Parietal lobe (tissue), 2 donors: ENCODE measurements around the genes MTRFR and TCTN2.

DNA sequence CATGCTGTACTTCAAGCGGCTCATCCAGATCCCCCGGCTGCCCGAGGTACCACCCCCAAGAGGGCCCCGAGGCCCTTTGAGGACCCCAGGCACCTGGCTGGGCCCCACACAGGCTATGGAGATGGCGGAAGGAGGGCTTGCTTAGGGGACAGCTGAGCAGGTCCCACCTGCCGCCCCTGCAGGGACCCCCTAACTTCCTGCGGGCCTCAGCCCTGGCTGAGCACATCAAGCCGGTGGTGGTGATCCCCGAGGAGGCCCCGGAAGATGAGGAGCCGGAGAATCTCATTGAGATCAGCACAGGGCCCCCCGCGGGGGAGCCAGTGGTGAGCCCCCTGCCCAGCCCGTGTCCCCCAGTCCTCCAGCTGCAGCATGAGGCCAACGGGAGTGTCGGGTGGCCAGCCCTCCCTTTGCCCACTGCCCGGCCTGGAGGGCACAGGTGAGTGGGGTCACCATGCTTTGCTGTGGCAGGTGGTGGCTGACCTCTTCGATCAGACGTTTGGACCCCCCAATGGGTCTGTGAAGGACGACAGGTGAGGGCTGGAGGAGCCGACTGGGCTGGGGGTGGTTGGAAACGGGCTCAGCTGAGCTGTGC lies 19.9 kb downstream of the HIP1R start:
- RAMPAGE, long total RNA = no peak

DNA sequence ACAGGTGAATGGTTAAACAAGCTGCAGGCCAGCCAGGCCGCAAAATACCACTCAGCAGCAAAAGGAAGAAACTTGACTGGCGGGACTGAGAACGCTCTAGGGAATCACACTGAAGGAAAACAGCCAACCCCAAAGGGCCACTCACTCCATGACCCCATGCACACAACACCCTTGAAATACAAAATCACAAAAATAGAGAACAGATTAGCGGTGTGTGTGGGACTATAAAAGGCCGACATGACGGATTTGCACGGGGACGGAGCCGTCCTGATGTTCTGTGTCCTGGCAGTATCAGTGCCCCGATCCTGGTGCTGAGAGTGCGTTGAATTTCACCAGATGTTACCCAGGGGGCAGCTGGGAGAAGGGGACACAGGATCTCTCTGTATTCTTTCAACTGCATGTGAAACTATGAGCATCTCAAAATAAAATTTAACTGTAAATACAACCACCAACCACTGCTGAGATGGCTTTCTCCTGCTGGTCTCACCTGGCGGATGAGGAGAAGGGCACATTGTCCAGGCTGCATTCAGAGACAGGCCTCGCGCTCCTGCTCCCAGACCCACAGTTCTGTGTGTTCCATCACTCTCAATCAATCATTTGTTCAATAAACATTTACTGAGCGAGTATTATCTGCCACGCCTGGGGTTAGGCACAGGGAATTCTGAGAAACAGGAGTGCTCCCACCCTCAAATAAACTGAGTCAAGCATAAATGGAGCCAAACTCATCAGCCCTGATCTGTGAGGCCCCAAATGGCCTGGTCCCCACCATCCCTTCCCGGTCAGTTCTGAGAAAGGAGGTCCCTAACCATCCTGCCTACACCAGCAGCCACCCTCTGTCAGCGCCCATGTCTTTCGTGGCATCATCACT lies 22.8 kb downstream of the VPS37B start:
- RAMPAGE, long total RNA = no peak

DNA sequence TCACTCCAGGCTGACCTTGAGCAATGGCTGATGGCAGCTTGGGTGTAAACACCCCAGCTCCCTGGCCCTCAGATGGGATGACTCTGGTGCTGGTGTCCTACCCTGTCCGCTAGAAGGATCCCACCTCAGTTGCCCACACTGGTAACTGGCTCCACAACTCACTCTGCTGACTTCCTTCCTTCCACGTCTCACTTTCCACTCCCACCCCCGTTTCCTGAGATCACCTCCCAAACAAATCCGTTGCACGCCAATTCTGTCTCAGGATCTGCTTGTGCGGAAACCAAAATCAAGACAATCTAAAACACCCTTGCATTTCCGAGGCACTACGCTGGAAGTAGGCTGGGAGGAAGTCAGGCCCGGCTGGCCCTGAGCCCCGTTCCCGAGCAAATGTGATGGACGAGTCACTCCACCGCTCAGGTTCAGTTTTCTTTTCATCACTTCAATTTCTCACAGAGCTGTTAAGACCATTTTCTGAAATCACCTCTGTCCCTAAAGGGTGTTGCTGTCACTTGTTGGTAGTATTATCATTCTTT lies 23.1 kb downstream of the ABCB9 start:
- RAMPAGE, long total RNA = no peak

DNA sequence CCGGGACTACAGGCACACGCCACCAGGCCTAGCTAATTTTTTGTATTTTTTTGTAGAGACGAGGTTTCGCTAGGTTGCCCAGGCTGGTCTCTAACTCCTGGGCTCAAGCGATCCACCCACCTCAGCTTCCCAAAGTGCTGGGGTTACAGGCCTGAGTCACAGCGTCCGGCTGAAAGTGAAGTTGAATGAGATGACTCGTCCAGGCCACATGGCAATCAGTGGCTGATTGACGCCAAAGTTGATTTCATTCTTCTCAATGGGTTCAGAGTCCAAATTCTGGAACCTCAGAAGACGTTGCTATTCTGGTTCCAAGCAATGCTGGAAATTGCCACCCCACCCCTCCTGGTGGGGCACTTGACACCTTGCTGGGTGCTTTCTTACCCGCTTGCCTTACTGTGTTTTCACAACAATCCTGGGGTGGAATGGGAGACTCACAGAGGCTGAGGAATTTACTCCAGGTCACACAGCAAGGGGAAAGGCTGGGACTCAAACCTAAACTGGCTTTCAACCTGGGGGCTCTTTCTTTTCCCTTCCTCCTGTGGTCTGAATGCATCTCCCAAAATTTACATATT lies 14.8 kb downstream of the ABCB9 start:
- RAMPAGE, long total RNA = no peak

DNA sequence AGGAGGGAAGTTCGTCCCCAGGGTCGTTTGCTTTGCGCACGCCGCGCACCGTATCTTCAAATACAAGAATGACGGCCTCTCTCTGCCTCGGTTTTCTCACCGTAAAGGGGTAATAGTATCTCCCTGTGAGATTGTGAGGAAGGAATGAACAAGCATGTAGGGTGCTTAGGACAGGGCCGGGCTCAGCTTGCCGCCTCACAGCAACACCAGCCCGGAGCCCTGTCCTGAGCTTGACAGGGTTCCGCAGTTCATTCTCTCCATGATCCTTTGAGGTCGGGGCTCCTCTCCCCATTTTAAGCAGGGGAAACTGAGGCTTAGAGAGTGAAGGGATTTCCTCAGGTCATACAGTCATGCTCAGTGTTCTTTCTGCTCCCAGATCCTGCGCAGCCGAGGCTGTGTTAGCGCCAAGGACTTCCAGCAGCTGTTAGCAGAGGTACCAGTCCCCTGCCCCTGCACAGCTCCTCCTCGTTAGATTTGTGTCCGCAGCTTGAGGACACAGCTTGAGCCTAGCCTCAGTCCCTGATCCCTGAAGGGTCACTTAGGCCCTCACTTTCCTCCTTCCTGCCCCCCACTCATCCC lies 480 bp downstream of the OGFOD2 start:
- RAMPAGE, long total RNA = no peak

DNA sequence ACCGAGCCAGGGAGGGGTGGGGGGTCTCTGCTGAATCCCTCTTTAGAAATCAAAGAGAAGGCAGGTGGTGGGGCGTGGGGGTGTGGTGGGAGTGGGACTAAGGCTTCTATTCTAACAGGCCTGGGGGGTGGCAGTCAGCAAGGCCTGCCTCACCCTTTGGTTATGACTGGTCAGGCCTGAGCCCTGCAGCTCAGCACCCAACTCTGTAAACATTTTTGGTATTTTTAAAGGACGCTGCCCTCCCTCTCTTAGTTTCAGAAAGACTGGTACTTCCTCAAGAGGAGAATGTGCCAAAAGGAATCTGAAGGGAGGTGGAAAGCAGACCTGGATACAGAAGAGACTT lies 3.2 kb downstream of the ARL6IP4 start:
- RAMPAGE, long total RNA = no peak

- RAMPAGE, long total RNA = no peak
Observed at GRCh38 chr12:123075056-123075459, 75.8 kb downstream of the PITPNM2 start.

GRCh38 chr12:123076465-123076778 lies 74.5 kb downstream of the PITPNM2 start:
- RAMPAGE, long total RNA = no peak

- RAMPAGE, long total RNA = no peak
Observed at GRCh38 chr12:123141427-123142533, 9.1 kb downstream of the PITPNM2 start.

DNA sequence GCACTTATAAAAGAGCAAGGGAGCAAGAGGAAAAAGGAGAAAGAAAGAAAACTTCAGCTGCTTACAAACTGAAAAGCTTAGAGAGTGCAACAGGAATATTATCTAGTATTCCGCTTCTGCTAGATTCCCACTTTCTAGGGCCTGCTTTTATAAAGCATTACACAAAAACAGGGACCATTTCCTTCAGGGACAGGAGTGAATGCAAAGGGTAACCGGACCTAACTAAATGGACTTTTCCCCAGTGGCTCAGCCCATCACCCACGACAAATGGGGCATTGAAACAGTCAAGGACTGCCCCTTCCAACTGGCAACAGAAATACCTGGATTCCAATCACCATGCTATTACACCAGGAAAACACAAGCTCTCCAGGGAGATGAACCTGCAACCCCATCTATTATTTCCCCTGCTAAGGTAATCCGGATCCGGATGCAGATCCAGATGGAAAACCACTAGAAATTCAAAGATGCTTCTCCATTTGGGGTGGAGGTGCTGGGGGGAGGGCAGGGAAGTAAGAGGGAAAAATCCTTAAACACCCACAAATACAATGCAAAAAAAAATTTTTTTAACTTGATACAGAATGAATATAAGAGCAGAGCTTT lies 1.0 kb downstream of the MPHOSPH9 start:
- RAMPAGE, long total RNA = no peak

DNA sequence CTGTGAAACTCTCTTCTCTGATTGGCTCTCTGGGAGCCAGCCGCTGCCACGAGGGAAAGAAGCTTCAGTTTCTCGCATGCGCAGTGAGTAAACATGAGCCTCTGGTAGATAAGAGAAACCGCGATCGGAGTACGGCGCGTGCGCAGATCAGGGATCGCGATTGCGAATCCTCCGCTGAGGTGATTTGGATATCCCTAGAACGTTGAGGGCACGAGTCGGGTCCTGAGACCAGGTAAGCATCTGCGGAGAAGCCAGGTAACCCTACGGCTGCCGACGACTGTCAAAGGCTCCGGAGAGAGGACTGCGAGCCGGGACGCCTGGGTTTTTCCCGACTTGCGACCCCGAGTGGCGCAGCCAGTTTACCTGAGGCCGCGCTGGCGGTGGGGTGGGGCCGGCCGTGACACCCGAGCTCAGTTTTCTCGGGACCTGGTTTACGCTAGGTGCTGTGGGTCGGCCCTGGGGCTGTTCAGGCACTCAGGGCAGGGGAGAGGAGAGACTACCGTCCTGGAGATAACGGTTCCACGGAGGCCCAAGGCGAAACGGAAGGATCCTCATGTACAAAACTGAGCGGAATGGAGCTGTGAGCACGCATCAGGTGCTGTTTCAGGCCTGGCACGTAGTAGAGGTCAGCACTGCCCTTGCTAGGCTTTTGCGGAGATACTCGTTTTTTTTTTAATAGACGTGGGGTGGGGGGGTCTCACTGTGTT lies at the start of gene MTRFR:
Gene MTRFR (plus strand): TSS at position 137 of the 707 bp plus-strand sequence.
- RAMPAGE, long total RNA = start-site peak on the plus strand centred at position 152 of the sequence, 40 bp wide, 326 and 211 reads in 2 replicates

- RAMPAGE, long total RNA = no peak
Observed at GRCh38 chr12:123268732-123269915, 2.5 kb downstream of the CDK2AP1 start.

GRCh38 chr12:123291896-123292517 lies 20.4 kb upstream of the CDK2AP1 start:
- RAMPAGE, long total RNA = no peak

GRCh38 chr12:123387809-123388250 lies 3.9 kb downstream of the KMT5A start:
- RAMPAGE, long total RNA = no peak

DNA sequence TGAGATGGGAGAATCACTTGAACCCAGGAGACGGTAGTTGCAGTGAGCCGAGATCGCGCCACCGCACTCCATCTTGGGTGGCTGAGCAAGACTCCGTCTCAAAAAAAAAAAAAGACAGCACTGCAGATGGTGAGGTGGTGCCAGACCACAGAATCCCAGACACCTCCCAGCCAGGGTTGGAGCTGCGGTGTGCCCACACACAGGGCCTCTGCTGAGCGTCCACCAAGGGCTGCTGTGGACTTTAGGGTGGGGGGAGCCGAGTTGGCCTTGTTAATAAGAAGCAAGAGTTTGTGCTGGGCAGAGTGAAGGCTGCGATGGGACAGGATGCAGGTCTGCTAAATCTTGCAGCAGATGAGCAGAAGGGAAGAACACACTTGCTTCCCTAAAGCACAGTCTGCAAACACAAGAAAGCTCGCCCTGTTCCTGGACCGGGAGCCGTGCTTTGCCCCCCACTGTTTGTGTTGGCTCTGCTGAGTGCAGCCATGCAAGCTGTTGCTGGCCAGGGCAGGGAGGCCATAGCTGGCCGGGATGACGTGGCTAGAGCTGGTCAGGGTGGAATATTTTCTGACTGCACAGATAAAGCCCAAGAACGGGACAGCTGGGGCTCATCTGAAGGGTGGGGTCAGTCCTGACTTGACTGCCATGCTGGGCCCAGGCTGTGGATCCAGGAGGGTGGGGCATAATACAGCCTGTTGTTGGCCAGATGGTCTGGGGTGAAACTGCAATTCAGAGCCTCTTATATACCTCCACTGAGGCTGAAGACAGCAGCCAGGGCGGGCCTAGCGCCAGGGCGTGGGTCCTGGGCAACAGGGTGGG lies 14.5 kb downstream of the KMT5A start:
- RAMPAGE, long total RNA = no peak

DNA sequence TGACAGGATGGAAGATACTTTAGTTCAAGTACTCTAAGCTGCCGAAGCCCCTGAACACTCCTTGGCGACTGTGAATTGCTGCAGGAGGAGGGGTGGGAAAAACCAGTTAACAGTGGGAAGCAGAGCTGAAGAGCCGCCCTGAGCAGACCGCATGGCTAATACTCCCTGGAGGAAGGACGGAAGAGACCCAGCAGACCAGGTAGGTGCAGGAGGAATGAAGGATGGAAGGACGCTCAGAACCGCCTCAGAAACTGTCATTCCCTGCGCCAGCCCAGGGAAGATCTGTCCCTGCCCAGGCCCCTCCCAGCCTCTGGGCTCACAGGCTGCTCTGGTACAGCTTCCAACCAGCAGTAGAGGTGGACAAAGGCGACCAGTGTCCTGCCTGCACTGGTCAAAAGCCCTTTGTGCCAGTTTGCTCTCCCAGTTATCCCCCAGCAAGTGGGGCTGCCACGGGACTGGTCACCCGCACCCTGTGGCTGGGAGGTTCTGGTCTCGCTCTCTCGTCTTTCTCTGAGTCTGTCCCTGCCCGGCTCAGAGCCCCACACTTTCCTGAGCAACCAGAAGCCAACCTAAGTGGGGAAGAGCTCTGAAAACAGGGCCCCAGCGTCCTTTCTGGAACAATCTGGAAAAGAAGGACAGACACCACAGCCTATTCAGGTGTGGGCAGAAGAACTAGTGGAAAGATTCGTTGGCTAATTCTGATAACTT lies 21.5 kb downstream of the SNRNP35 start:
- RAMPAGE, long total RNA = no peak

- RAMPAGE, long total RNA = no peak
Observed at GRCh38 chr12:123488382-123488891, 30.5 kb downstream of the SNRNP35 start.

GRCh38 chr12:123531823-123532742 lies 1.4 kb downstream of the RILPL1 start:
- RAMPAGE, long total RNA = no peak

DNA sequence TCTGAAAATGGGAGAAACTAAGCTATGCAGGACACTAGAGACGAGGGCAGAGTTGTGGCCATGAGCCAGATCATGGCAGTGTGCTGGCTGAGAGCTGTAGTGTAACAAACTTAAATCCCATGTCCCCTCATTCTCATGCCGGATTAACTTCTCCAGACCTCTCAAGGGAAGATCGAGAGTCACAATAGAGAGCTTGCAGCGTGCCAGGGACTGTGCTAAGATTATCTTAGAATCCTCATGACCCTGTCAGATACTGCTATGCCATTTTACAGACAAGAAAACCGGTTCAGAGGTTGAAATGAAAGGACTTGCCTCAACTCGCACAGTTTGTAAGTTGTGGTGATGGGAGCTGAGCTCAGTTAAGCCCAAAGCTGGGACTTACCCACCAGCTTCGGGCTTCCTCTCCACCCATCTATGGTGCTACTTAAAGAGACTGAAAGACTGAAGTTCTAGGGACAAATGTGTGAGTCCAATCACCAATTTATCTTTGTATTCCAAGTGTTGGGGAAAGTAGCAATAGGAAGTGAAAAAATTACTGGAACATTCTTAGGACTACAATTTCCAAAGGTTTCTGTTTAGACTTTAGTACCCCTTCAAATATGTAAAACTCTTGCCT lies 11.4 kb downstream of the EIF2B1 start:
- RAMPAGE, long total RNA = no peak

- RAMPAGE, long total RNA = no peak
Observed at GRCh38 chr12:123670753-123671936, at the start of gene TCTN2. TSS of gene TCTN2 (plus strand) at chr12:123671113.